Right ventricle myocardium (tissue), 1 donor: ENCODE data around the gene TSPAN8.

GRCh38 chr12:68932115-68932491 lies 868 bp downstream of the CPM start:
- PRO-cap, 2 experiments: no peak in any of the 2 experiments

DNA sequence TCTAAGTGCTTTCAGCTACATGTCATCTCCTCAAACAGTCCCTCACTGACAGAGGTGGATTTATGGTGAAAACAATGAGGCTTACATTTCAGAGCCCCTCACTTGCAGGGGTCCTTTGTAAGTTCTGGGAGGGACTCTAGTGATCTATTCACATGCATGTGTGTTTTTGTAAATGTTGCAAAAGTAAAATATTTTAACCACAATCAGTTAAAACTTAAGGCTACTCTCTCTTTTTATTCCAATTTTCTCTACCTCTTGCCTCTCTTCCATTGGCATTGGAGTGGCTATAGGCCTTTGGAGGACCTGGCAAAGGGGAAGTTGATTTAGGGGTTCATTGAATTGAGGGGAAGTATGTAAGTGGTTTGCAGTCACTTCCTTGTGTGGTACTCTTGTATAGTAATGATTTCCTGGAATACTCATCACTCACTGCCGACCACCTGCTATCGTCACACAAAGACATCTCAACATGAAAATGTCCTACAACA lies 45.6 kb upstream of the CPM start:
- PRO-cap, 2 experiments: no peak in any of the 2 experiments

- PRO-cap, 2 experiments: no peak in any of the 2 experiments
These were observed 17.4 kb downstream of the CPSF6 start for GRCh38 chr12:69256403-69257571.

GRCh38 chr12:69417913-69418262 lies 52.3 kb upstream of the FRS2 start:
- PRO-cap, 2 experiments: no peak in any of the 2 experiments

DNA sequence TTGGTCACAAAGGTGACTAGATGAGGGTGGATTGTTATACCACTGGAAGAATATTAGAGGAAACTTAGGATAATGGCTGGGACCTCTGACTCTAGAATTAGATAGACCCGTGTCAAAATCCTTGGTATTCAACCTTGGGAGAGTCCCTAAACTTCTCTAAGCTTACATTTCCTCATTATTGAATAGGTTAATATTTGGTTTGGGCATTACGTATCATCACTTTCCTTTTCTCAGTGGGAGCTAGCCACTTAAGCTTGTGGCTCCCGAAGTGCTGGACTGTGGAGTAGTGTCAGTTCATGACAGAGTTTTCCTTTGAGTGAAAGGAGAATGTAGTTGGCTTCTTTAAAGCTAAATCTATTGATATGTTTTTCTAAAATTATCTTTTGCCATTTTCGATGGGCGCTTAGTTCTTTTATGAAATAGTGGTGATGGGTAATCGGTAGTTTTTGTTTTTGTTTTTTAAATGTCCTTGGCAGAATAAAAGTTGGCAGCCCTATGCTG lies 5.4 kb downstream of the FRS2 start:
- PRO-cap, 2 experiments: no peak in any of the 2 experiments

DNA sequence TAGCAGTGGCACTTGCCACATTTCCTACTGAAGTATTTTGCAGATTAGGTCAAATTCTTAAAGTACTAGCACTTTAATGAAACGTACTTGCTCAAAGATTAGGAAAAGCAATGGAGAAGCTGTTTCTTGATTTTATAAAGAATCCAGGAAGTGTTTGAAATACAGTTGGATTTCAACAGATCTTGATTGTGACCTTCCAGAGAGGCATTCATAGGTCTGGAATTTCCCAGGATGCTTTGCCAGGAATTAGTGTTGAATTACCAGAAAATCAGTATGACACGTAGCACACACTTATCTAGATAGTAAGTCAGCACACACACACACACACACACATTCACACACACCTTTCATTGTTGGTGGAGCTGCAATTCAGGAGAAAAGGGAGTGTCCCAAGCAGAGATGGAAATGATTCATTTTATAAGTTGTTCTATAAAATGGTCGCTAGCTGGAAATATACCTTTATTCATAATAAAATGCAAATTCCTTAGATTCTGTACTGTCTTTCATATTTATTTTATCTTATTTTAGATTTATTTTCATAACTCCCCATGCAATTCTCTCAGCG lies 162.8 kb downstream of the MYRFL start:
- PRO-cap, 2 experiments: no peak in any of the 2 experiments

DNA sequence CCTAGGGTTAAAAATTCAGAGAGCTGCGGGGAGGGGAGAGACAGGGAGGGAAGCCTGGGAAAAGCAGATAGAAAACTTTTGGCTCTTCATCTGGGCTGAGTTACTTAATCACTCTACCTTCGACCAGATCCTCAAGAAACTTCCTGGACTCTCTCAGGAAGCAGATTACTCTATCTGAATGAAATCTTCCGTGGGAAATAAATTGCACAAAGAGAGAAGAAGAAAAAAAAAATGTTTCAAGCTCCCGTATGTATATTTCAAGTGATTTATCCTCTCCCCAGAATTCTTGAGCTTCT lies 163.5 kb downstream of the MYRFL start:
- PRO-cap, 2 experiments: no peak in any of the 2 experiments

DNA sequence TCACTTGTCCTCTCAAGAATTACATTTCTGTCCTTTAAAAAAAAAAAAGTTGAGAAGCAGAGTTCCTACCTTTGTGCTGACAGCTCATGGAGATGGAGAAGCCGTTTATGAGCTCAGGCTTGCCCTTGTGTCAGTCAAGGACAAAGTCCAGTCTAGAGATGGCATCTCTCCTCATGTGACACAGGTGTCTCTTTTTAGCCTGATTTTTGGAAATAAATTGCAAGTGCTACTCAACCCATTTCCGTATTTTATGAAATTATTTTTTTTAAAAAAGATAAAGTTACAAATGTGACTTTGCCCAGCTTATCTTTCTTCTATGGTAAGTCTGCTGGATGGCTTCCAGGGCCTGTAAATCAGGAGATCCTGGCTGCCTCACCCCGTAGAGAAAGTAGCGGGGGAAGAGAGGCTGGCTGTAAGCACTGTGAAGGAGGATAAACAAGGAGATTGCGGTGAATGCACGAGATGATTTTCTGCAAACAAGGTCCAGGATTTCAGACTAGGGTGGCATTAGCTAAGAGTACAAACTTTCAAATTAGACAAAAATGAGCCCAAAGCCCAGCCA lies 169.7 kb downstream of the MYRFL start:
- PRO-cap, 2 experiments: no peak in any of the 2 experiments

DNA sequence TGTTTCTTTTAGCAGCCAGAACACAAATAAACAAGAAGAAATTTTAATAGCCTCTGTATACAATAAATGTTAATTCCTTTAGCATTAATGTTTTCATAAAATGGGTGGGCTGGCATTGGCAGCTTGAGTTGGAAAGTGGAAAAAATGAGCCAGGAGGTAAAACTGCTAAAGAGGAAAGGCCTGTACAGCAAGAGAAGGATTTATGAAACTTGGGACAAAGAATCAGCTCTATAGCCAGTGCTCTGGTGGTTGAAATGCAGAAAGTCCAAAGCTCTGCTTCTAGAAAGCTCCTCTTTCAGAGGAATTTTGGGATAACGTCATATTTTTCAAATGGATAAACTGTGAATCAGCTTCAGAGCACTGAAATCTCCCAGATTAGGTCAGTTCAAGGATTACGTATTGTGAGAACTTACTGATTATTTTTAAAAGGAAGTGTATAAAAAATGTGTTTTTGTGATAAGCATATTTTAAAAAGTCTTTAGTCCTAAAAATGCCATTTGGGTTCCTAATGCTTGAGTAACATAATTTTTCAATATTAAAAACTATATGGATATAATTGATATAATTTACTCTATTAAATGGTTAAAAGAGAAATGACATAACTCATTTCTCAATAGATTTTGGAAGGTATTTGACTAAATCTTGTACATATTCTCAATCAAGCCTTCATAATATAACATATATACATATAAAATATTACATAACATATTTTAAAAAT lies 203.0 kb upstream of the CNOT2 start:
- PRO-cap, 2 experiments: no peak in any of the 2 experiments

GRCh38 chr12:70520687-70521635 lies 116.3 kb downstream of the PTPRB start:
- PRO-cap, 2 experiments: no peak in any of the 2 experiments

DNA sequence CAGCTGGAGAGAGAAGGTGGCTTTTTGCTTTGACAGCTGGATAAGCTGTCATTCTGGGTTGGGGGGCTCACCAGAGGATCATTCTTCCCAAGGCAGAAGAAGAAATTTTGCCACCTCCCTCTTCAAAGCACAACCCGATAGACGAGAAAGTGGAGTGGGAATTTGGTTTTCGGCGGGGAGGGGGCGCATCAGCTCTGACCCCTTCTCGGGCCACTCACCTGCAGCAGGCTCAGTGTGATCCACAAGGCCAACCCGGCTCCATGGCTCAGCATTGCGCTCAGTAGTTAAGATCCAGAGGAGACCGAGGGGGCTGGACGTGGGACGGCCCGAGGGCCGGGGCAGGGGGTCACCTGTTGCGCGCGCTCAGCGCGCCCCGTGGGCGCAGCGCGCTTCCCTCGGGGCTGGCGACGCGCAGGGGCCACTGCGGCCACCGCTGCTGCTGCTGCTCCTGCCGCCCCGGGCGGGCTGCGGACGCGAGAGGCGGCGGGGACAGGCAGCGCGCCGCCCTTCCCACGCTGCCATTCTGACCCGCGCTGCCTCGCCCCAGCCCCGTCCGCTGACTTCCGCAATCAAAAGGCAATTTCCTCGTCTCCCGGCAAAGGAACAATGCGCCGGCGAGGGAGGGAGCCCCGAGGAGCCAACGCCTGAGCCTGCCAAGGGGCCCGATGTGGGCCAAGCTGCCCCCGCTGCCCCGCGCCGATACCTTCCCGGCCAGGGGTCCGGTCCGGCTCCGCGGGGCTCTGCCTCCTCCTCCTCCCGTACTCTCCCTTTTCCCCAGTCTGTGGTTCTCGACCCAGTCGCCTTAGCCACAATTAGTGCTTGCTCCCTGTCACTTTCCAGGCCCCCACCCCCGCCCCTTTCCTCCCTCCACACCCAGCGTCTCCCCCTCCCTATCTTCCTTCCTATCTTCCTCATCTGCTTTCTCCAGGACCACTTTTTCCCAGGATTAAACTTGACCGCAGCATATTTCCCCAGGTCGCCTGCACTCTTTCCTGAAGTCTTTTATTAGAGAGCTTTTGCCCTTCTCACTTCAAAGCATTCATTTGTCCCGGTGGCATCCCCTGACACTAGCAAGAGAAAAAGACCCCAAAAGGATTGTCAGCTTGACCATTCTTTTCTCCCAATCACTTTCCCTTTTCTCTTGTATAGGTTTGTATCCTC lies 27.3 kb downstream of the PTPRB start:
- PRO-cap, 2 experiments: peak in 2 of 2 experiments; most common plus-strand start position 598 of the sequence (in 2); most common minus-strand start position 482 of the sequence (in 2)

DNA sequence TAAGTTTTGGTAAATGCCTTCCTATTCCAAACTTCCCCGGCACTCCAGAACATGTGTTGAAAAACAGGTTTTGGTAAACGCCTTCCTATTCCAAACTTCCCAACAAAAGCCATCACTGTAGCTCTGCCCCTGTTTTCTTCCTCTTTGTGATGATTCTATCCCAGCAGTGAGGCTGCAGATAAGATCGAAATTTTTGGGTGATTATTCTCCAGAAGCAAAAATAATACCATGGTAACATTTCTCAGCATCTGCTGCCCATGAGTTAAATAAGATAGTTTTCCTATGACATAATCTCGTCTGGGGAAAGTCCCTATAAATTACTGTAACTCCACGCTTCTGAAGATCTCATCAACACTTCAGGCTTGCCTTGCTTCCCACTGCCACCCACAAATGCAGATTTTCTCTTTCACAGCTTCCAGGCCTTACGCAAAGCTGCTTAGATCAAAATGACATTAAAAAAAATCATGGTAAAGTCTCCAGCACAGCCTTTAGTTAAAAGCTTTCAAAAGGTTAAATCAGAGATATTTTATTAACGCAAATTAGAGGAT lies 24.6 kb upstream of the PTPRB start:
- PRO-cap, 2 experiments: no peak in any of the 2 experiments

DNA sequence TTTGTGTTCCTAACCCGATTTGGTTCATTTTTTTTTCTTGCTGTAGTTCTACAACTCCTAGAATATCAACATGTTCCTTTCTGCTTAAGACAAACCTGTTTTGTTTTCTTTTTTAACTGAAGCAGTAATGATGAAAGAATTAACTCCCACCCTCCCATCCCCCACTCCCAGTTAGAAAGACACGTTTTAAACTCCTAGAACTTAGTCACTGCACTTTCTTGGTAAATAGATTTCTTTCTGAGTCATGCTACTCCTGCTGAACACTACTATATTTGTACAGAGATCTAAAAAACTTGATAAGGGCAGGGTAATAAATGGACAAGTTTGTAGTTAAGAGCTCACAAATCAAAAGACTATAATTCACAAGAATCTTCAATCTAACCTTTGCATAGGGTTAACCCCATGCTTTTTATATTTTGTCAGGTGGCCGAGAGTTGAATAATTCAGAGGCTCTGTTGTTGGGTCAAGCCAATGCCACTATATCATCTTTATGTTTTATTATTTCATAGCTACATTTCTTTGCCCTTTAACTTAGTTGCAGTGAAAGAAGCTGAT lies 119.0 kb upstream of the PTPRB start:
- PRO-cap, 2 experiments: no peak in any of the 2 experiments

- PRO-cap, 2 experiments: no peak in any of the 2 experiments
These were observed 23.4 kb downstream of the TSPAN8 start for GRCh38 chr12:71134285-71134868.

GRCh38 chr12:71157517-71158228 lies at the start of gene TSPAN8:
TSPAN8 (minus strand) TSS chr12:71157999.
- PRO-cap, 2 experiments: no peak in any of the 2 experiments

- PRO-cap, 2 experiments: no peak in any of the 2 experiments
These were observed 6.8 kb upstream of the TSPAN8 start for GRCh38 chr12:71164428-71165227.

DNA sequence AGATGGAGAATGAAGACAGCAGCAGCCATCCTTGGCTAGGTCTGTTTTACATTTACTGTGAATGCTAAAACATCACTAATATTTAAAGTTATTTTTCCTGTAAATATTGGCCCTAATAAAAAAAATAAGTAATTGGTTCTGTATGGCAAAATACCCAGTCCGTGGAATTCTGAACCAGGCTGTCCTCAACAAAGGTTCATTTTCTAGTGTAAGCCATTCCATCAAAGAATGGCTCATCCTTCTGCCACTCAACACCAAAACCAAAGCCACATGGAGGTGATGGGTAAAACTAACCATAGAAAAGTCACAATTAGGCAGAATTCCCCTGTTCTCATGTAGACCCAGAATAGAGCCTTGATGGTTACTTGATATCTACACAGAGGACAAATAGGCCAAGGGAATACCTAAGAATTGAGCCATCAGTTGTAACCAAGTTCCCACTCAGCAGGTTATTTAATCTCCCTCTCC lies 90.9 kb downstream of the LGR5 start:
- PRO-cap, 2 experiments: no peak in any of the 2 experiments

DNA sequence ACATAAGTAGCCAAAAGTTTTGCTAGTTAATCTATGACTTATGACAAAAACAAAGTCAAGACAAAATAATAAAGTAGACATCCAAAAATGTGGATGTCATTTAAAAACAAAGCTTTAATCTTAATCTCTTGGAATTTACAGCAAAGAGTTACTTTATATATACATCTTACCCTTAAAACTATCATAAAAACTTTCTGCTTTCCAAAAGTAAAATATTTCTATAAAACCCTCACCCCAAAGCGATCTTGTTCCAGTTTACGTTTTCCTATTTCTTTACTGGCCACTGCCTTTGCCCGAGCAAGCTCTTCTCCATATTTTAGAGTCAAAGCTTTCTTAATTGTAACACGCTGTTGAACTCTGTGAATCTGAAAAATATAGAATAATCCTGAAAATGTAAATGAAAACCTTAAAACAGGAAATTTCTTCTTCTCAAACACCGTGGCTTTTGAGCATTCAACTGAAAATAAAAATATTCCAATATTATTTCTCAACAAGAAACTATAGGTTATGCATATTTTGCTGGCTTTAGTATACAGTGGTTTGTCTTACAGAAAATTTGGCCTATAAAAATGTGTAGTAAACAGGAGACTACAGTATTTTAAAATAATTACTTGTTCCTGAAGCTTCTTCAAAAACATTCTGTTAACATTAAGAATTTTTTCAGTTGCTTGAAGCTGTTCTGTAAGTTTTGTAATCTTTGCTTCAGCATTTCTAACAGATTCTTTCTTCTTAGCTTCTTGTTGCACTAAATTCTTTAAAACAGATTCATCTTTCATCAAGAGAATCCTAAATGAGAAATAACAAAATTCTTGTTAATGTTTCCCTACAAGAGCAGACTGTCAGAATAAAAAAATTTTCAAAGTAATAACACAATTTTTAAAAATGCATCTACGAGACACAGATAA lies 30.7 kb downstream of the ZFC3H1 start:
- PRO-cap, 2 experiments: no peak in any of the 2 experiments

GRCh38 chr12:71662759-71663691 lies 623 bp downstream of the ZFC3H1 start:
- PRO-cap, 2 experiments: no peak in any of the 2 experiments

- PRO-cap, 2 experiments: no peak in any of the 2 experiments
These were observed 563 bp upstream of the TMEM19 start for GRCh38 chr12:71685222-71685815.